SEM (cell line): ENCODE results near the genes OR11H6, RNASE12, EDDM3B, METTL17, RNASE13 and TMEM253.

DNA sequence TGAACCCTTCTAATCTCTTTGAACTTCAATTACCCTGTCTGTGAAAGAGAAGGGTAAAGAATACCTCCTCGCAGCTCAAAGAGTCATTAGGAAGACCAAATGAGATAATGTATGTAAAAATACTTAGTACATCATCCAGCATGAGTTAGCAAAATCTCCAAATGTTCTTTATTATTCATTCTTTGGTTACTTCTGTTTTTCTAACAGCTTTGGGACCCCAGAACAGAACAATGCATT lies at the start of gene OR11H6:
Gene OR11H6 (plus strand): TSS at position 162 of the 237 bp plus-strand sequence.
- PRO-cap = no peak

GRCh38 chr14:20326239-20326751 lies 6.8 kb downstream of the CCNB1IP1 start:
- PRO-cap = no peak

DNA sequence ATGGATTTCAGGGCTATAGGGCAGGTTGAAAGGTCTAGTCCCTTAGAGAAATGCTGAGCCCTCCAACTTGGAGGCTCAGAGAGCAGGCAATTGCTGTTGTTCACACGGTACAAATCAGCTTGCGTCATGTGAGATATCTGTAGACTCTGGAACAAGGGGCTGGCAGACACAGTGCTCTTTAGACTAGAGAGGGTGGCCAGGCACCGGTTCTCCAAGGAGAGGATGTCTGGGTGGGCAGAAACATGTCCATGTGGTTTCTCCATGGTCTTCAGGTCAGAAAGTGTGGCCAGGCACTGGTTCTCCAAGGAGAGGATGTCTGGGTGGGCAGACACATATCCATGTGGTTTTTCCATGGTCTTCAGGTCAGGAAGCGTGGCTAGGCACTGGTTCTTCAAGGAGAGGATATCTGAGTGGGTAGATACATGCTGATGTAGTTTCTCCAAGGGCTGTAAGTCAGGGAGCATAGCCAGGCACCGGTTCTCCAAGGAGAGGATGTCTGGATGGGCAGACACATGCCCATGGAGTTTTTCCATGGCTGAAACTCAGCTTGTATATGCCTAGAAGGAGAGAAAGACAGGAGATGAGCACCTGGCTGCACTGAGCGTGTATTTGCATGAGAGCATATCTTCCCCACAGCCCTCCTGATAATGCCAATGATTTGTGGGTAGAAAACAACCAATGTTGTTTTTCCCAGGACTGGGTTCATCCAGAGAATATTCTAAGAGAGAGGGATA lies 5.2 kb downstream of the TEP1 start:
- PRO-cap = no peak

- PRO-cap = no peak
Observed at GRCh38 chr14:20474211-20475402, 5.4 kb downstream of the PNP start.

GRCh38 chr14:20479315-20479788 lies 10.1 kb downstream of the PNP start:
- PRO-cap = no peak

- PRO-cap = no peak
Observed at GRCh38 chr14:20498917-20499447, 29.8 kb downstream of the PNP start.

- PRO-cap = no peak
Observed at GRCh38 chr14:20591222-20591803, at the start of gene RNASE12. Gene RNASE12 (minus strand): TSS chr14:20591376.

DNA sequence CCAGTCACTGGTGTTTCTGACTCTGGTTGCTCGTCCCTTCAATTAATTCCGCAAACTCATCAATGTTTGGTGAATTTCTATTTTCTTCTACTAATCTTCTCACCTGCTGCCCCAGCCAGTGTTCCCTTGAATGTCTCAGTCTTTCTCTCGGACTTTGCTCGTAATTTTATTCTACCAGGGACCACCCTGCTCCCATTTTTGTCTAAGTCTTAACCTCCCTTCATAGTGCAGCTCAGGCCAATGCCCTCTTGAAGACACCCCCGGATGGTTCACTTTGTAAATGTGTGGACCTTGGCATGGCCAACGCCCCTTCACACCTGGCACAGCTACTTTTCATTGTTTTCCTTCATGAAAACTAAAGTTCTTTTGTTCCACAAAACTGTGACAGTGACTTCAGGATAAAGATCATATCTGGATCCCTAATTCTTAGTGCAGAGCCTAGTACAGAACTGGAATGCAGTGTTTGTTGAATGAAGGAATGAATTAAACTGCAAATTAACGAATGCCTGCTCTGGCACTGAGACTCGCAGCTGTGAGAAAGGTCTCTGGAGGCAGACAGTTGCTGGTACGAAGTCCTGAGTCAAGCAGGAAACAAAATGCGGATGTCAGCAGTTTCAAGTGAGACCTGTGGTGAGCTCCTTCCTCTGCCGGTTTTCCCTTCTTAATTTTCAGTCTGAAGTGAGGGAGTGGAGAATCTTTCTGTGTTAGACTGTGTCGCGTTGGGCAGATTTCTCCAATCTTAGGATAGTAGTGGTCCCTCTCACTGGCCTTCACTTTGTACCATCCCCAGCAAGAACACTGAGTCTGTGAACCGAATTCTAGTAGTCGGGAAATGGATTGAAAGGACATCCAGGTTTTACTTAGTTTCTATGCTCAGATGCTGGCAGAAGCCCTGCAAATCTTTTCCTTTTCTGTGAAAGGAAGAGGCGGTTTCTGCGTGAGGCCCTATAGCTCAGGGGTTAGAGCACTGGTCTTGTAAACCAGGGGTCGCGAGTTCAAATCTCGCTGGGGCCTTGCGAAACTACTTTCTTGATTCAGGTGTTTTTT lies 3.3 kb upstream of the RNASE4 start:
- PRO-cap = no peak

DNA sequence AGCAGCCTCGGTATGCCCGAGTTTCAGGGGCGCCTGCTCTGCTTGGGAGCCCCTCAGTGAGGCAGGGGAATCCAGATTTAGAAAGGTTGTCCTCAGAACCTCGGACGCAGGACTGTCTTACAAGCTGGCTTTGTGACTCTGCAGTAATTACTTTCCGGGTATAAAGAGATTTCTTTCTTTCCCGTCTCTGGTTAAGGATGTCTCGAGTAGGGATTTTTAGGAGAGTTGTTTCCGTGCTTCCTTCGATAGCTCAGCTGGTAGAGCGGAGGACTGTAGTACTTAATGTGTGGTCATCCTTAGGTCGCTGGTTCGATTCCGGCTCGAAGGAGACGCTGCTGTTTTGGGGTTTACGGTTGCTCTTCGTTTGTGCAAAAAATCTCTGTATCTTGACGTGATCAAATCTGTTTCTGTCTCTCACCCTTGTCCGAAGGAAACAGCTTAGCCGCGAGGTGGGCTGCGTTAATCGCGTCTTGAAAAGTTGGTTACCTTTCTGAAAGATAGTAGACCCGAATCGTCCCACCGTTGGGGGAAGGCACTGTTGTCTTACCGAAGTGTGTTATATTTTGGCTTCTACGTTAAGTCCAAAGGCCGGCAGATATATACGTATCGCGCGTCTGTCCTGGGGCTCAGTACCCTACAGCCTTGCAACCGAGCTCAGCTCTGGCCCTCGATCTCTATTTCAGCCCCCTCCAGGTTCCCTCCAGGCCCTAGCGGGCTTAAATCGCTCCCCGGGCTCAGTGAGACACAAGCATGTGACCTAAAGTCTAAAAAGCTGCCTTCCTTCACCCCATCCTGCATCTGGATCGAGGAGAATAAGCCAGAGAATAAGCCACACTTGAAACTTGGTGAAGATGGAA lies 1.1 kb upstream of the RNASE4 start:
- PRO-cap = bidirectional peak, plus-strand start at position 236 of the sequence, minus-strand start at position 140 of the sequence; unidirectional peak, plus-strand start at position 629 of the sequence; bidirectional peak, plus-strand start outside the sequence, minus-strand start at position 662 of the sequence

- PRO-cap = no peak
Observed at GRCh38 chr14:20768069-20768459, at the start of gene EDDM3B. Gene EDDM3B (plus strand): TSS chr14:20768404.

- PRO-cap = no peak
Observed at GRCh38 chr14:20799390-20800738, 2.8 kb downstream of the RNASE1 start.

GRCh38 chr14:20803194-20803544 lies 525 bp upstream of the RNASE1 start:
- PRO-cap = no peak

GRCh38 chr14:20989380-20990755 lies at the start of gene METTL17:
Gene METTL17 (plus strand): TSS chr14:20989980.
- PRO-cap = bidirectional peak, plus-strand start at chr14:20990032, minus-strand start at chr14:20989727; unidirectional peak, minus-strand start at chr14:20990354

GRCh38 chr14:21034733-21035057 lies at the start of gene RNASE13:
Gene RNASE13 (minus strand): TSS chr14:21034807.
- PRO-cap = no peak

DNA sequence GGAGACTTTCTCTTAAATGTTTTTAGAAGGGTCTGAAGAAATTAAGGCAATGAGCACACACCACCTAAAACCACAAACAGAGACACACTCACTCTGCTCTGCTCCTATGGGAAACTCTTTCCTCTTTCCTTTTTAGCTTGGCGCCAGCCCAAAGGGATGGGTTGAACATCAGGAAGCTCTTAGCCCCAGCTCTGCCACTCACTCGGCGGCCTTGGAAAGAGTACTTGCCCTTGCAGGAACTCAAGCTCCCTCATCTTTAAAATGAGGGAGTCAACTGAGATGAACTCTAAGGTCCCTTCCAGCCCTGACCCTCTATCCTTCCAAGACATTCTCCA lies 1.1 kb upstream of the RNASE8 start:
- PRO-cap = no peak

DNA sequence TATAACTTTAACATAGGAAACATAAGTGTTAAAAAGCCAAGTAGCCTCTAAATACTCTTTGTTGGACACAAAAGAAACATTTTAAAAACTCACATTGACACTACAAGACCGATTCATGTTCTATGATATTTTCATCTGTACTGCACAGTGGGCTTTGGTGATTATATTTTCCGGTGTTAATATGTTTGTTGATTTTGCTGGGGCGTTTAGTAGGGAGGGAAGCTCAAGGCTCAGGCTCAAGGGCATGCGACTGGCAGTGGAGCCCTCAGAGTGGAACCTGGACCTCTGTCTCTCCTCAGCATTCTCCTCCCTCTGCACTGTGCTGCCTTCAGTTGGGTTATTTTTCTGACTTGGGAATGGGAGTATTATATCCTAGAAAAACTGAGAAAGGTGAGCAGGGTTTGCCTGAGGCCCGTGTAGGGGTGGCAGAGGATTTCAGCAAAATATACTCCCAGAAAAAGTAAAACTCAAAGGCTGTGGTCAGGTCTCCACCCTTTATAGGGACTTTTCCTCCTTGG lies 4.6 kb downstream of the RNASE8 start:
- PRO-cap = no peak

DNA sequence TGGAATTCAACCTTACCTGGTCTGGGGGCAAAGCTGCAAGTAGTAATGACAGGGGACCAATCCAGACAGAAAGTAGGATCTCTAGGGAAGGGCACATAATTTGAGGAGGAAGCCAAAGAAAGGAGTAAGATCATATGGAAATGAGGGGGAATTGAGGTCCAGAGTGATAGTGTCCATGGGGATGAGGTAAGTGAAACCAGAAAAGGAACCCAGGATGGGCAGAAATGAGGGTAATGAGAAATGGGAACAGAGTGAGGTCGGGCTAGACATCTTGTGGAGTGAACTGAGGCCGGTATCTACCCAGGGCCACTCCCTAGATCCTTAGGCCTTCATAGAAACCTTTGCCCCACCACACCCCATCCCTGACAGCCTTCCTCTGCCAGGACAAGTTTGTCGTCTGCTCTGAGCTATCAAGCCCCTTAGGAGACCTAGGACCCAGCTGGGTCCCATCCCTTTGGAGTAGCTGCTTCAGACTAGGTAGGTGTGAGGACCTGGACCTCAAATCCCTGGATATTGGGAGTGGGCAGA lies at the start of gene TMEM253:
Gene TMEM253 (plus strand): TSS at position 359 of the 528 bp plus-strand sequence.
- PRO-cap = no peak

DNA sequence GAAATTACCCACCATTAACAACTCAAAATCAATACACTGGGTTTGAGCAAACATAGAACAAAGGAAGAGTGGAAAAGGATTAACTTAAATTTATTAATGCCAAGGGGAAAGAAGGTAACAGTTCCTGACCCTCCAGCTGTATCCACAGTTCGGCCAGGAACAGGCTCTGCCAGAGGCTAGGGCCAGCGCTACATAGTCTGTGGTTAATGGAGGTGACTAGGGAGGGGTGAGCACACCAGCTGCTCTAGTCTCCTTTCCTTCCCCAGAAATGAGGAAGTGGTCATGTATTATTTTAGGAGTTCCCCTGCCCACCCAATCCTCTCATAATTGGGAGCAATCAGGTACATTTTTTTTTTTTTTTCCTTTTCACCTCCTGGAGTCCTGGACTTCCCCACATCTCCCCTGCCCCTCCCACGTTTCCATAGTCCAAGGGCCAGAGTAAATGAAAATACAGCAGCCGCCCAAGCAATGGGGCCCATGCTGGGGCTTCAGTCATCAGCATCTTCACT lies 1.4 kb upstream of the SUPT16H start:
- PRO-cap = unidirectional peak, minus-strand start at position 208 of the sequence

GRCh38 chr14:21394746-21395349 lies 11.0 kb upstream of the SUPT16H start:
- PRO-cap = no peak

GRCh38 chr14:21501120-21501526 lies 10.0 kb downstream of the METTL3 start:
- PRO-cap = no peak